Placental pericyte (primary cell): Measurements from ENCODE around the gene MYLK4.

GRCh38 chr6:296683-297271 is 4.5 kb downstream of the DUSP22 start:
- CAGE, long polyA plus RNA = no peak

DNA sequence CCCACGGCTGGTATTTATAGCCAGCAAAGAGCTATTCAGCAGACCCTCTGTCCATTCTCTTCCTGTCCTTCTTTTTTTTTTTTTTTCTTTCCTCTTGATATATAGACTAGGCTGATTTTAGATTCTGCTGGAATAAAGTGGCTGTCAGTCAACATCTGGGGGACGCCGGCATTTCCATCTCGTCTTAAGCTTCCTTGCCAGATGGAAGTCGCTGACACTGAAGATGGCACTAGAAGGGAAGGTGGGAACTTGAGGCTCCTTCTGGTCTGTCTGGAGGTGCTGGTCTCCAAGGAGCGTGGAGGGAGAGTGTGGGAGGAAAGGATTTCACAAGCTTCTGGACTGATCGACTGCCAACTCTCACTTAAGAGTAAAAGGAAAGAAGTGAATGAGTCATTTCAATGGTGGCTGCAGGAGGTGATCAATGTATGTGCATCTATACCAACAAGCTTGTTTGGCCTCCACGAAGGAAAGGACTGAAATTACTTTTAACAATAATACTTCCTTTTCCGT is 40.3 kb downstream of the DUSP22 start:
- CAGE, long polyA plus RNA = no peak

GRCh38 chr6:392456-393527 is 1.2 kb downstream of the IRF4 start:
- CAGE, long polyA plus RNA = no peak

DNA sequence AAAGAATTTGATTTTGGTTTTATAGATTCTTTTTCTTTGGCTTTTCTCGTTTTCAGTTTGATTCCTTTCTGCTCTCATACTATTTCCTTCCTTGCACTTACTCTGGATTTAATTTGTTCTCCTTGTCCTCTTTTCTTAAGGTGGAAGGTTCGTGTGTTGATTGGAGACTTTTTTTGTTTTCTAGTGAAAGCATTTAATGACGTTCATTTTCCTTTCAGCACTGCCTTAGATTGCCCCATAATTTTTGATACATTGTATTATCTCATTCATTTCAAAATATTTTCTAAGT is 62.7 kb downstream of the IRF4 start:
- CAGE, long polyA plus RNA = no peak

DNA sequence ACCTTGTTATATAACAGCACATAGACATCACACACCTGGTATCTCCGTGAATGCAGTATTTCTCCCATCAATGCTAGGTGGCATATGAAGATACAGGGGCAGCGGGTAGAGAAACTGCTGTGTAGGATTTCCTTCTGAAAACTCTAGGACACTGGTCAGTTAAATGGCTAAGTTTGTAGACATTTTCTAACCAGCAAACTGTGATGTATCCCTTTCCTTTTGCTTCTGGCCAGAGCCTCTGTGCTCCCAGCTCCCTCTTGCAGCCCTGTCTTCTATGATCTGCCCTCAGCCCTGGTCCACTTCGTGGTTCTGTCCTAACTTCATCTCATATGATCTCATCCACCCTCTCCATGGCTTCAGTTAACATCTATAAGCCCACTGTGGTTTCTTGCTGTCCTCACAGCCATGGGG is 81.7 kb downstream of the IRF4 start:
- CAGE, long polyA plus RNA = no peak

GRCh38 chr6:683405-684397 is 9.2 kb downstream of the EXOC2 start:
- CAGE, long polyA plus RNA = no peak

DNA sequence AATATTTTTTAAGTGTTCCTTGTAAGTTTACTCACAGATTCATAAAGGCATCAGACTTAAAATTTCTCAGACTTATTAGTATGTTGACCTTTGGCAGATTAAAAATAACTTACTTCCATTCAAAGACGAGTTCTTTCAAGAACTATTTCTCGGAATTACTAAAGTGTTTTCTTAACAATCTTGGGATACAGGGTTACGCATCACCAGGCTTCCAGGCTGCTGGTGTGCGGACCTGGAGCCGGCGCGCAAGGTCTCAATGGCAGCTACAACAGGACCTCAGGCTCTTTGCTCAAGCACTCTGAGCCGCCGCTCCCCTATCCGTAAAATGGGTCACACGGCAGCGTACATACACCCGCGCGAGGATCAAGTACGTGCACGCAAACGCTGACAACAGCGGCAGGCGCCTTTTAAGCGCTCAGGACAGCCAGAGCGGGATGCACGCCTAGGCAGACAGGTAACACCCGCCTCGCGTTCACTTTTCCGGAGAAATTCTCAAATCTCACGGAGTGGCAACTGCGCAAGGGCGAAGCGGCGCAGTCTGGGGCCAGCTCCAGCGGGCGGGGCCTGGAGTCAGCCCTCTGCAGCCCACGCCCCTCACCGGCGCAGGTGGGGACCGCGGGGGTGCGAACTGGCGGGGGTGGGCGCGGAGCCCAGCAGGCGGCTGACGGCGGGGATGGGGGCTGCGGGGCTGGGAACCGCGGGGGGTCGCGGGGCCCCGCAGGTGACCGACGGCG is 611 bp downstream of the EXOC2 start:
- CAGE, long polyA plus RNA = no peak

- CAGE, long polyA plus RNA = no peak
Observed at GRCh38 chr6:1110975-1111703, 200.8 kb upstream of the FOXQ1 start.

GRCh38 chr6:1310110-1311353 is 1.4 kb upstream of the FOXQ1 start:
- CAGE, long polyA plus RNA = no peak

GRCh38 chr6:1334525-1335310 is 22.8 kb downstream of the FOXQ1 start:
- CAGE, long polyA plus RNA = no peak

DNA sequence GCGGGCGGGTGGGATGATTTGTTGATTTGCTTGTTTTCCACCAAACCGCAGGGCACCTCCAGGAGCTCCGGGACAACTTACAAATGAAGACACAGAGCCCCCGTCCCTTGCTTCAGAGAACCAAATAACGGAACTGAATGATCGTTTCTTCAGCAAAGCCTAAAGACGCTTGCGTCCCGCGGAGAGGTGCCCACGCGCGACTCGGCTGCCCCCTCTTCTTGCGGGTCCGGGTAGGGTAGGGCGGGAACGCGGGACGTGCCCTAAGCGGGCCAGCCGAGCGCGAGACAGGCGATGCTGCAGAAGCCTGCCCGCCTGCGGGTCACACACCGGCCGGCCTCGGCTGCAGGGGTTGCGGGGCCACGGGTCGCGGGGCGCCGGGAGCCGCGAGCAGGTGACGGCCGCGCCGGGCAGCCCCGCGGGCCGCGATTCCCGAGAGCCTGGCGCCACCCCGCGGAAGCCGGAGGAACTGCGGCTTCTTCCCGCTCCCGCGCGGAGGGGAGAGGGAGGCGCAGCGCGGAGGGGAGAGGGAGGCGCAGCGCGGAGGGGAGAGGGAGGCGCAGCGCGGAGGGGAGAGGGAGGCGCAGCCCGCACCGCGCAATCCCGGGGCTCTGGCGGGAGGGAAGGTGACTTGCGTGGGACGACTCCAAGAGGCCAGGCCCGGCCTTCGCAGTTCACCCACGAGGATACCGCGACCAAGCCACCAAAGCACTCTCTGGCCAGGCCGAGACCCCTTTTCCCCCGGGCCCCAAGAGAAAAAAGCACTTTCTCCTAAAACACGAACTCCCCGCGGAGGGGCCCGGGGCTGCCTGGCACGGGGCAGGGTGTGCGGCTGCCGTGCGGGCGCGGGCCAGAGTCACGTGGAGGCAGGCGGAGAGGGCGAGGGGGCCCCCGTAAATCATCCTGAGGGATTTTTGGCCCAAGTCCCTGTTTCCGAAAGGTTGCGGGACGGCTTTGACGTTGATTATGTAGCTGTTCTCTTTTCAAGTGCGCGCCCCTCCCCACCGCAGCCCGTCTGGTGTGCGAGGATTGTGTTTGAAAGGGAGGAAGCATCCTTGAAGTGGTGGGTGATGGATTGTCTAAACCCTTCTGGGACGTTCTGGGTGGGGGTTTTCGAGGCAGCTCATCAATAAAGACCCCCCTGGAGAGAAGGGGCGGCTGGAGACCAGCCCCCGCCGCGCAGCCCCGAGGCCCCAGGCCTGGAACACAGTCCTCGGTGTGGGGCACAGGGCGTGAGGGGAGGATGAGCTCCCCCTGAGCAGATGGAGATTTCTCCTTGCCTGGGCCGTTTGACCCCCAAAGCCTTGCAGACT is 7.4 kb upstream of the FOXF2 start:
- CAGE, long polyA plus RNA = no peak

DNA sequence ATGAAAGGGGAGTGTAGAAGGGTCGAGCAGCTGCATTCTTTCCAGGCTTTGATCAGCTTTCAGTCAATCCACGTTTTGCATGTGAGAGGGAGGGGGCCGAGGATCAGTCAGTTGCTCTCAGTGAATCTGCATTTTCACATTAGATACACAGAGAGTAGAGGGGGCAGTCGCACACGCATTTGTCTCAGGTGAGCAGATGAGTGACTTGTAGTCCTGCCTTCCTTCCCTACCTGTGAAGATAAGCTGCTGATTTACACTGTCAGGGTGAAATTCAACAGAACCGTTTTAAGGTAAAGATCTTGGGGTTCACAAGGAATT is 78.8 kb downstream of the FOXF2 start:
- CAGE, long polyA plus RNA = no peak

DNA sequence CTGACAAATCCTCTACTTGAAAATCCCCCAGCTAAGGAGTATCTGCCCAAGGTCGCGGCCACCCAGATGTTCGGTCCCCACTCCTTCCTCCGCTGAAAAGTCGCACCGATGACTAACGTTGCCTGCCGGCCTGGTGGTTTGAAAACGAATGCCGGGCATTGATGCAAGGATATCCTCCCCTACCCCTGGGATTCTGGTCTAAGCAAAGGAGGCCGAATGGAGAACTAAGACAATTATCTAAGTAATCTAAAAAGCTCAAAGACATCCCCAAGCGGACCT is 3.7 kb upstream of the FOXC1 start:
- CAGE, long polyA plus RNA = no peak

DNA sequence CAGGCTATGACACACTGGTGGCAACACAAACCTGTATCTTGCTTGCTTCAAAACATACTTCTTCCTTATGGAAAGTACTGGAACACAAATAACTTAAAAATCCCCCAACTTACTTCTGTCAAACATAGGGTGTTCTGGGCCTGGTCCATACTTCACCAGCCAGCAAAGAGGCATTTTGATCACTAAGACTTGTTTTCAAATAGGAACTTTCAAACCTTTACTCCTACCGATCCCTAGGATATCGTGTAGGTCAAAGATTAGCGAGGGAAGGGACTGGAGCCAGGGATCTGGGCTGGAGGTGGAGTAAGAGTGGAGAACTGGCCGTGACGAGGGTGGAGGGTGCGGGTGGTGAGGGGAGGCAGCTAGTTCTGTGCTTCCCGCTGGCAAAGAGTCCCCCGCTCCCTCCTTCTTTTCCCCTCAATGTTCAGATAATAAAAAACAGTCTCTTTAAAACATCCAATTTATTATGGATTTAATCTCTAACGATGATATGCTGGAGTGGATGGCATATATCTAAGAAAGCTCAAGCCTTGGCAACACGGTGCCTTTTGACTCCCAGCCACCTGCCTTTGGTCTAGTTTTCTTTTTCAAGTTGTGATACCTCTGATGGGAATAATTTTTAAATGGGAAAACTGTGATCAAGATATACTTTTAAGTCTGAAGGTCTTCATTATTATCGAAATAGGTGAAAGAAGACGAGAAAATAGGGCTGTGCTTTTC is 189.3 kb downstream of the FOXC1 start:
- CAGE, long polyA plus RNA = no peak

DNA sequence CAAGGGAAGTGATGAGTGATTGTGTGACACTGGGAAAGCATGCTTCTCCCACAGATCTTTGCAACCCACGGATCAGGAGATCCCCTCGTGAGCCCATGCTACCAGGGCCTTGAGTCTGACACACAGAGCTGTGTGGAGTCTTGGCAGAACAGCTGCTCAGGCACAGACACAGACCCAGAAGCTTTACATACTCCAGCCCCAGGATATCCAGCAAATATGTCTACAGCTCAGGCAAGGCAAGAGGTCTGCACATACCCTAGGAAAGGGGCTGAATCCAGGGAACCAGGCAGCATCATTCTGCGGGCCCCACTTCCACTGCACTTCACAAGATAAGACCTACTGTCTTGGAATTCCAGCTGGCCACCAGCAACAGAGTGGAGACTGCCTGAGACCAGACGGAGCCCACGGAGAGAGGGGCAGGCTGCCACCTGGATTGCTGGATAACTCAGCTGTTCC is 267.7 kb downstream of the GMDS start:
- CAGE, long polyA plus RNA = no peak

DNA sequence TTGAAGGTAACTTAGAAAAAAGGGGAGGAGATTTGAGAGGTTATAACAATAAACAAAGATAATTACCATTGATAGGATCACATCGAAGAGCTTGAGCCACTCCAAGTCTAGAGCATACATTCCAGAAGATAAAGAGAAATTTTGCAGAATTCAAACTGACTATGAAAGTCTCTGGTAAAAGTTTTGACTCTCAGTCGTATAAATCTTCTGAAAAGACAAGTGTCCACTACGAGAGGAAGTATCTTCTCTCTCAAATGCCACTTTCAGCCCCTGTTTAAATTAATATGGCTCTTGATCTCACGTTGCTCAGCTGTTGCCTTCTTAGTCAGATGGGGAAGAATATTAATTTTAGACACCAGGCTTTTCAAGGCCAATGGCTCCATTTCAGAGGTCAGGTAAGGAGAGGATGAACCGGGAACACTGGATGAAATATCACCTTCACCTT is at the start of gene MYLK4:
Gene MYLK4 (minus strand): TSS at position 253 of the 445 bp plus-strand sequence.
- CAGE, long polyA plus RNA = no peak

GRCh38 chr6:2833193-2834245 is 8.1 kb downstream of the SERPINB1 start:
- CAGE, long polyA plus RNA = no peak

DNA sequence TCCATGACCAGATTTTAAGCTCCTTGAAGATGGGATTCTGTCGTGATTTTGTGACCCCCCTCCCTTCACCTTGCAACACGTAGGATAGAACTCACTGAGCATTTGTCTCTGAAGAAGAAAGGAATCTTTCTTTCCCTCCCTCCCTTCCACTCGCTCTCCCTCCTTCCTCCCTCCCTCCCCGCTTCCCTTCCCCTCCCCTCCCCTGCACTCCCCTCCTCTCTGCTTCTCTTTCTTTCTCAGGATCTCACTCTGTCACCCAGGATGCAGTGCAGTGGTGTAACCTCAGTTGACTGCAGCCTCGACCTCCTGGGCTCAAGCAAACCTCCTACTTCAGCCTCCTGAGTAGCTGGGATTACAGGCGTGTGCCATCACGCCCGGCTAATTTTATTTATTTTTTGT is 23.5 kb upstream of the SERPINB1 start:
- CAGE, long polyA plus RNA = no peak

DNA sequence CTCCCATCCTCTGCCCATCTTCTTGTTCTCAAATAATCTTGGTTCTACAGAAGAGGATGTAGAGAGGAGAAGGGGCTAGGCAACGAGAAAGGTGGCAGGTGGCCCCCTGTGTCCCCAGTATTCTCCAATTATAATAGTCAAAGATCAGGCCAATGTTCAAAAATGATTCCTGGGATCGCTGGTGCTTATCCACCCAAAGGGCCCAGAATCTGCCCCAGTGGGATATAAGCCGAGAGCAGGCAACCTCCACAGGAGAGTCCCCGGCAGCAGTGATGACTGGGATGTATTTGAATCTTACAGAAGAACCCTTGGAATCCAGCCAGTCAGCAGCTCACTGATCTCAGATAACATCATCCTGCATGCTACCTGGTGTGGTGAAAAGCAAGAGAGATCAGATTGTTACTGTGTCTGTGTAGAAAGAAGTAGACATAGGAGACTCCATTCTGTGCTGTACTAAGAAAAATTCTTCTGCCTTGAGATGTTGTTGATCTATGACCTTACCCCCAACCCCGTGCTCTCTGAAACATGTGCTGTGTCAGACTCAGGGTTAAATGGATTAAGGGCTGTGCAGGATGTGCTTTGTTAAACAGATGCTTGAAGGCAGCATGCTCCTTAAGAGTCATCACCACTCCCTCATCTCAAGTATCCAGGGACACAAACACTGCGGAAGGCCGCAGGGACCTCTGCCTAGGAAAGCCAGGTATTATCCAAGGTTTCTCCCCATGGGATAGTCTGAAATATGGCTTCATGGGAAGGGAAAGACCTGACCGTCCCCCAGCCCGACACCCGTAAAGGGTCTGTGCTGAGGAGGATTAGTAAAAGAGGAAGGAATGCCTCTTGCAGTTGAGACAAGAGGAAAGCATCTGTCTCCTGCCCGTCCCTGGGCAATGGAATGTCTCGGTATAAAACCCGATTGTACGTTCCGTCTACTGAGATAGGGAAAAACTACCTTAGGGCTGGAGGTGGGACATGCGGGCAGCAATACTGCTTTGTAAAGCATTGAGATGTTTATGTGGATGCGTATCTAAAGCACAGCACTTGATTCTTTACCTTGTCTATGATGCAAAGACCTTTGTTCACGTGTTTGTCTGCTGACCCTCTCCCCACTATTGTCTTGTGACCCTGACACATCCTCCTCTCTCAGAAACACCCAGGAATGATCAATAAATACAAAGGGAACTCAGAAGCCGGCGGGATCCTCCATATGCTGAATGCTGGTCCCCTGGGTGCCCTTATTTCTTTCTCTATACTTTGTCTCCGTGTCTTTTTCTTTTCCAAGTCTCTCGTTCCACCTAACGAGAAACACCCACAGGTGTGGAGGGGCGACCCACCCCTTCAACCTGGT is 5.7 kb upstream of the SERPINB9 start:
- CAGE, long polyA plus RNA = no peak

- CAGE, long polyA plus RNA = no peak
Observed at GRCh38 chr6:2952513-2953622, 18.5 kb downstream of the SERPINB6 start.